ENCODE measurements around a stretch of chr11.

DNA sequence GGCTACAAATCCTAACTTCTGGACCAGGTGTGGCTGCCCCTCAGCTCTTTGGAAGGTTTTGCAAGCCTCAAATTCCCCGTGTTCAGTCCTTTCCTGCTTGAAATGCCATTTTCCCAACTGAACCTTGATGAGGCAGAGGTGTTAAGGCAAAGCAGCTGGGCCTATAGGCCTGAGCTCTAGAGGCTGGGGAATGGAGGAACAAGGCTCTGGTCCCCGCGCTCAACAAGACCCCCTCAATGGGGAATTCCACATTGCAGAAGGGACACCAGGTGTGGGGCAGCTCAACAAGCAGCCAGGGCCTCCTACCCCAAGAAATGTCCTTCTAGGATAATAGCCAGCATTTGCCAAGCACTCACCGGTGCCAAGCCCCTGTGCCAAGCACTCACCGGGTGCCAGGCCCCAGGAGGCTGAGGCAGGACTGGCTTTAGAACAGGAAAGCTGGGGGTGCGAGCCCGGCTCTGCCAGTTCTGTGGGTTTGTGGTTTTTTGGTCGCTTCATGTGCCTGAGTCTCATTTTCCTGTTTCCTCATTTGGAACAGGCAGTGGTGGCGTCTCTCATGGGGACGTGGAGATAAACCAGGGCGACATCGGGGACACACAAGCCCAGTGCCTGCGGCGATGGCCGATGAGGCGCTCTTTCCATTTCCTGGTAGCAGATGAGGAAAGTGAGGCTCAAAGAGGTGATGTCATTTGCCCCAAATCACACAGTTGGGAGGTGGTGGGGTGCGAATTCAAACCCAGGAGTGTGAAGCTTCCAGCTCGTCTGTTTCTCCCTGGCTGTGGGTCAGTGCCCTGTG is 20.7 kb upstream of the CHKA start:
- RRBS: 81% methylated on average over 3 of the region's 18 CpGs

DNA sequence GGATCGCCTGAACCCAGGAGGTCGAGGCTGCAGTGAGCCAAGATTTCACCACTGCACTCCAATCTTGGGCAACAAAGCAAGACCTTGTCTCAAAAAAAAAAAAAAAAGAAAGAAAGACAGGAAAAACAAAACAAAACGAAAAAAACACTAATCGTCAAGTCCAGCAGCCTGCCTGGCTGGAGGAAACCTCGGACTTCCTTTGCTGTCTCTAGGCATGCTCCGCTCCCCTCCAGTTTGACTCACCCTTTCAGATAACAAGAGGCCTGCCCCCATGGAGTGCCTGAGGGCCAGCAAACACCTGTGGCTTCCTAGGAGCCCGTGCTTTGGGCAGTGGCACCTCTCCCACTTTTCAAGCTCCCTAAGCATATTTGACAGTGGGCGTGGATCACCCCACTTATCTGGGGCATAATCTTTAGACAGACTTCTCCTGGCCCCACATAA is 28.9 kb upstream of the CHKA start:
- RRBS: no CpG with 5 or more reads among the region's 8 CpGs

GRCh38 chr11:68166165-68167066 is 45.2 kb upstream of the CHKA start:
- RRBS: no CpG with 5 or more reads among the region's 7 CpGs

DNA sequence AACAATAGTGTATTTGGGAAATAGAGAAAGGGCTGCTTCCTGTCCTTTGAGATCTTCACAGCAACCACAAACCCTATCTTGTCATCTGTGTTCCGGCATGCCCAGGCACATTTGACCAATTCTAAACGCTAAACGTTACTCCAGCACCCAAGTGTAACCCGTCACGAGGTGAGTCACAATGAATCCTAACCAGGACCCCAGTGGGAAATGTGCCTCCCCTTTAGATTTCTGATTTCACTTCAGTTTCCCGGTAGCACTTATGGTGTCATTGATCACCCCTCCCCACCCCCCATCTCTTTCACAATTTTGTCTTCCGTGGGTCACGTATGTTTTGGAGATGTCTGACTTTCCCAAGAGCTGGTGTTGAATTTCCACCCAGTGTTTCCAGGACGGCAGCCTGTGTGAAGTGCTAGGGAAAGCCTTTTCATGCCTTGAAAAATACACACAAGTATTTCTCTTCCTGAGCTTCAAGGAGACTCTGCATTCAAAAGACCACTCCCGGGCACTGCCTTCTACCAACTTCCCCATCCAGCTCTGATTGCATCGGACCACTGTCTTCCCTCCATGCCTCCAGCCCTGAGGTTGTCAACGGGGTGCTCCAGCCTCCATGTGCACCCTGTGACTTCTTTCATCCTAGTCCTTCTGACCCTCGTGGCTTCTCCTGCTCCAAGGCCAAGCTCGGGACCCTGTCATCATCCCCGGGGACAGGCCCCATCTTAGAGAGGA is 10.6 kb upstream of the C11orf24 start:
- RRBS: no CpG with 5 or more reads among the region's 15 CpGs

DNA sequence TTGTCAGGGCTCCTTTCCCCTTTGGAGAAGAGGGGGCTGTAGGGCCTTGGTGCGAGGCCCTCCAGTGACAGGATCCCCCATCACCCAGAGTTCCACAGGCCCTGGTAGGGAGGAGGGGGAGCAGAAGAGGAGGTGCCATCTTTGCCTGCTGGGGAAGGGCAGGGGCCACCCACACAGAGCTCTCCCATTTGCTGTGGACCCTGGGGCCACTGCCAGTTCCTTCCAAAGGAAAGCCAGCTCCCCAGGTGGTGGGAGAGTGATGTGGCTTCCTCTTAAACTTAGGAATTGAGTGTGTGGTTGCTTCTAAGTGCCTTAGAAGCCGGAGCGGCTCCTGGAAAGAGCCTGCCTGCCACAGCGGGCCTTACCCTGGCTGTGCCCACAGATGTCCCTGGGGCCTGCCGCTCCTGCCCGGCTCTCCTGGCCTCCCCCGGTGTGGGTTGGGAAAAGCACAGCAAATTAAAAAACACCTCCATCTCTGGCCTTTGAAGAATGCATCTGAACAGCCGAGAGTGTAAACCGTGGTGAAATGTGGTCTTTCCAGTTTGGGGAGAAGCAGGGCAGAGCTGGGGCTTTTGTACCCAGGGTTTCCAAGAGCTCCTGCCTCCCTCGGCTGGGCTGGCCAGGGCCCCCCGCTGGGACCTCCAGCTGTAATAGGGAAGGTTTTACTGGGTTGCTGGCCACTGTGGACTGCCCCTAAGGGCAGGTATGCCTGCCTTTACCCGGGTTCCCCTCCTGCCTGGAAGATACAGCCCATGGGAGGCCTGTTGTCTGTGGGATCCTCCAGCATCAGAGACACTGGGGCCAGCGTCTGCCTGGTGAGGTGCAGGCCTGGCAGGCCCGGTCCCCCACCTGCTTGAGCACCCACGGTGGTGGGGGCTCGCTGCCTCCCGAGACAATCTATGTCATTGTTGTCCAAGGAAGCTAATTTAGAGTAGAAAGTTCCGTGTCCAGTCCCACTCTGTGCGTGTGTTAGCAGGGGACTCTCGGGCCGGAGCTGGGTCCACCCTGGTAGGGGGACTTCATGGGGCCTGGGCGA is 30.2 kb downstream of the LRP5 start:
- RRBS: 23% methylated on average over 4 of the region's 22 CpGs

- RRBS: no CpG with 5 or more reads among the region's 30 CpGs
Observed at GRCh38 chr11:68380344-68381091, 68.1 kb downstream of the LRP5 start.

DNA sequence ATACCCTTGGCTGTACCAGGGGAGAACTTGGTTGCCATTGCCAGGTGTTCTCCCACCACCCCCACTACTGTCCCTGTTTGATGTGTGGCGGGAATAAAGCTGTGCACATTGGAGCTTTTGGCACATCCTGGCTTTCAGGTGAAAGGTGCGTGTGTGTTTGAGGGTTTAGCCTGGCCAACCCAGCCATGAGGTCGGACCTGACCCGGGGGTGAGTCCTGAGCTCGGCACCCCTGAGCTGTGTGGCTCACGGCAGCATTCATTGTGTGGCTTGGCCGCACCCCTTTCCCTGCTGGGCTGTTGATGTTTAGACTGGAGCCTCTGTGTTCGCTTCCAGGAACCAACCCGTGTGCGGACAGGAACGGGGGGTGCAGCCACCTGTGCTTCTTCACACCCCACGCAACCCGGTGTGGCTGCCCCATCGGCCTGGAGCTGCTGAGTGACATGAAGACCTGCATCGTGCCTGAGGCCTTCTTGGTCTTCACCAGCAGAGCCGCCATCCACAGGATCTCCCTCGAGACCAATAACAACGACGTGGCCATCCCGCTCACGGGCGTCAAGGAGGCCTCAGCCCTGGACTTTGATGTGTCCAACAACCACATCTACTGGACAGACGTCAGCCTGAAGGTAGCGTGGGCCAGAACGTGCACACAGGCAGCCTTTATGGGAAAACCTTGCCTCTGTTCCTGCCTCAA is 54.2 kb upstream of the PPP6R3 start:
- RRBS: no CpG with 5 or more reads among the region's 25 CpGs

DNA sequence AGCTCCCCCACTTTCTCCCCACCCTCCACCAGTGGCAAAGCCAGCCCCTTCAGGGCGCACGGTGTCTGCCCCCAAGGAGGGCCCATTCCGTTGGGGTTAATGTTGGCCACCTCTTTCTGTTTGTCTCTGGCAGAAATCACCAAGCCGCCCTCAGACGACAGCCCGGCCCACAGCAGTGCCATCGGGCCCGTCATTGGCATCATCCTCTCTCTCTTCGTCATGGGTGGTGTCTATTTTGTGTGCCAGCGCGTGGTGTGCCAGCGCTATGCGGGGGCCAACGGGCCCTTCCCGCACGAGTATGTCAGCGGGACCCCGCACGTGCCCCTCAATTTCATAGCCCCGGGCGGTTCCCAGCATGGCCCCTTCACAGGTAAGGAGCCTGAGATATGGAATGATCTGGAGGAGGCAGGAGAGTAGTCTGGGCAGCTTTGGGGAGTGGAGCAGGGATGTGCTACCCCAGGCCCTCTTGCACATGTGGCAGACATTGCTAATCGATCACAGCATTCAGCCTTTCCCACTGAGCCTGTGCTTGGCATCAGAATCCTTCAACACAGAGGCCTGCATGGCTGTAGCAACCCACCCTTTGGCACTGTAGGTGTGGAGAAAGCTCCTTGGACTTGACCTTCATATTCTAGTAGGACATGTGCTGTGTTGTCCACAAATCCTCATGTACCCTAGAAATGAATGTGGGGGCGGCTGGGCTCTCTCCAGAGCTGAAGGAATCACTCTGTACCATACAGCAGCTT is 22.1 kb upstream of the PPP6R3 start:
- RRBS: no CpG with 5 or more reads among the region's 23 CpGs

GRCh38 chr11:68446081-68446905 is 14.3 kb upstream of the PPP6R3 start:
- RRBS: no CpG with 5 or more reads among the region's 23 CpGs

GRCh38 chr11:68890695-68891677 is 12.6 kb downstream of the MRPL21 start:
- RRBS: 100% methylated on average over 4 of the region's 30 CpGs

GRCh38 chr11:69008600-69009212 is 4.3 kb downstream of the MRGPRF start:
- RRBS: 3% methylated on average over 4 of the region's 17 CpGs

DNA sequence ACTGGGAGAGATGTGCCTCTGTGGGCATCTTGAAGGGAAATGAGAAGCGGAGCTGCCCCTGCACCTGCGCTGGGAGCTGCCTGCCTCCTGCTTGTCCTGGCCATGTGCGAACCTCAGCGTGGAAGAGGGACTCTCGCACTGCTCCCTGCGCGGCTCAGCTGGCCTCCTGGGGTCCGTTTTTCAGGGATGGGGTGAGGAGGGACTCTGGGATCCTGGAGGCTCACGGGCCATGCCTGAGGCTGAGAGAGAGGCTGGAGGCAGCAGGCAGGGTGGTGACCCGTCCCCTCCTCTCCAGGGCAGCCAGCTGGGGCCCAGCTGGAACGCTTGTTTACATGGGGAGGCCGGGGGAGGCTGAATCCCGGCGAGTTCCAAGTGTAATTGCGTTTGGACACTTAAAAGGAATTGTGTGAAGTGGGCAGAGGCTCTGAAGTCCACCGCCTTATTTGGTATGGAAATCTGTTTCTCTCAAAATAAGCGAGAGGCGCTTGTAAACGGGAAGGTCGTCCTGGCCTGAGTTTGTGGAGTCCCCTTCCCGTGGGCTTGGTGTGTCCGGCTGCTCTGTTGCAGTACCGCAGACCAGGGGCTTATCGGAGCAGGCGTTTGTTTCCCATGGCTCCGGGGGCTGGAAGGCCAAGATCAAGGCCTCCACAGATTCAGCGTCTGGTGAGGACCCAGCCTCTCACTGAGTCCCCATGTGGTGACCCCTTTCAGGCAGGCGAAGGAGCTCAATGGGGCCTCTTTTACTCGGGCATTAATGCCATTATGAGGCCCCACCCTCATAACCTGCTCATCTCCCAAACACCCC is 1.3 kb upstream of the MRGPRF start:
- RRBS: 17% methylated on average over 5 of the region's 29 CpGs

- RRBS: no CpG with 5 or more reads among the region's 6 CpGs
Observed at GRCh38 chr11:69161299-69162251, 5.8 kb downstream of the SMIM38 start.

DNA sequence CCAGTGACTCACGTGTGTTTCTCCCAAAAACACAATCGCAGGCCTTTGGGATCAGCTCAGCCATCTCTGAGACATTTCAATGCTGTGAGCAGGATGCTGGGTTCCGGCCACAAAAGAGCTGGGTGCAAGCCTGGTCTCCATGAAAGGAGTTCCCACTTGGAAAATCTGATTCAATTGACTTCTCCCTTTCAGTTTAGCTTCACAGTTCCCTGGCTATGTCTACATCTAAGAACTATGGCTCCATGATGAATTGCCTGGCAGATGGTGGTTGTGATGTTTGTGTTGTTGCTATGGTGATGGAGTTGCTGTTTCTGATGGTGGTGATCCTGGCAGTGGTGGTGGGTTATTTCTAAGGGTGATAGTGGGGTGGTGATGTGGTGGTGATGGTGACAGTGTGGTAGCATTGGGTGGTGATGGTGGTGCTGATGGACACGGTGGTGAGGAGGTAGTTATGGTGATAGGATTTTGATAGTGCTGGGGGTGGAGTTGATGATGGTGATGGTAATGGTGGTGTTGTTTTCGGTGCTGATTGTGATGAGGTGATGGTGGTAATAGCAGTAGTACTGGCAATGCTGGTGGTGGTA is 28.1 kb downstream of the MYEOV start:
- RRBS: no CpG with 5 or more reads among the region's 5 CpGs

DNA sequence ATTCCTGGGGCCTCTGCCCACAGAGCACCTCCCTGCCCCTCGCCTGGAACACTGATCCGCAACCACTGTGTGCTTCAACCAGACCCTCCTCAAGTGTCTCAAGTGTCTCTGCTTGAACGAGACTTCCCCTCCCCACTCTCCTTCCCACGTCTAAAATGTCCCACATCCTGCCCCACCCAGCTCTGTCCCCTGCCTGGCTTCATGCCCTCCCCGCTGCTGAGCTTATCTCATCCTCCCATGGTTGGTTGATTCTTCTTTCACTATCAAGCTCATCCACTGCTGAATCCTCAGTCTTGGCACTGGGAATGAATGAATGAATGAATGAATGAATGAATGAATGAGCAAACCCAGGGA is 115.9 kb downstream of the MYEOV start:
- RRBS: no CpG with 5 or more reads among the region's 5 CpGs

GRCh38 chr11:69636994-69637612 is 3.9 kb upstream of the CCND1 start:
- RRBS: 5% methylated on average over 7 of the region's 53 CpGs

DNA sequence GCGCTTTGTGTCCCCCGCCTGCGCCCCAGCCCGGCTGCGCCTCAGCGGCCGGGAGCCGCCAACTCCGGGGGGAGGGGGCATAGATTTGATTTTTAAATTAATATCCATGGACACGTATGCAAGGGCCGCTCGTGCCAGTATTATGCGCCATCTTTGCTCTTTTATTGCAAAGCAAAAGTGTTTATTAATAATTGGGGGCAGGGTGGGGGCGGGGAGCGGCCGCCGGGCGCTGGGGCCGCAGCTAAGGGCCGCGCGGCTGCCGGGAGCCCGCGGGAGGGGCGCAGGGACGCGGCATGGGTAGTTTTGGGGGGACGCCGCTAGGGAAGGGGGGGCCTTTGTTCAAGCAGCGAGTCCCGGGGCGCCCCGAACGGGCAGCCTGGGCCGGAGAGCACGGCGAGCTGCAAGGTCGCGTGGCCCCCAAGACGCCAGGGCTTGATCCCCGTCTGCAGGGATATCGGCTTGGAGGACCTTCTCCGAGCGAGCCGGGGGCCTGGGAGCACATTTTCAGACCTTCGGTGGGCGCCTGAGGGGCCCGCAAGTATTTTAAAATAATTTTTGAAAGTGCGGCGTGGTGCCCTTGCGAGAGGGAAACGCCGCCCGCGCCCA is 967 bp downstream of the CCND1 start:
- RRBS: 2% methylated on average over 19 of the region's 56 CpGs

GRCh38 chr11:69658017-69658513 is 17.1 kb downstream of the LTO1 start:
- RRBS: no CpG with 5 or more reads among the region's 21 CpGs

DNA sequence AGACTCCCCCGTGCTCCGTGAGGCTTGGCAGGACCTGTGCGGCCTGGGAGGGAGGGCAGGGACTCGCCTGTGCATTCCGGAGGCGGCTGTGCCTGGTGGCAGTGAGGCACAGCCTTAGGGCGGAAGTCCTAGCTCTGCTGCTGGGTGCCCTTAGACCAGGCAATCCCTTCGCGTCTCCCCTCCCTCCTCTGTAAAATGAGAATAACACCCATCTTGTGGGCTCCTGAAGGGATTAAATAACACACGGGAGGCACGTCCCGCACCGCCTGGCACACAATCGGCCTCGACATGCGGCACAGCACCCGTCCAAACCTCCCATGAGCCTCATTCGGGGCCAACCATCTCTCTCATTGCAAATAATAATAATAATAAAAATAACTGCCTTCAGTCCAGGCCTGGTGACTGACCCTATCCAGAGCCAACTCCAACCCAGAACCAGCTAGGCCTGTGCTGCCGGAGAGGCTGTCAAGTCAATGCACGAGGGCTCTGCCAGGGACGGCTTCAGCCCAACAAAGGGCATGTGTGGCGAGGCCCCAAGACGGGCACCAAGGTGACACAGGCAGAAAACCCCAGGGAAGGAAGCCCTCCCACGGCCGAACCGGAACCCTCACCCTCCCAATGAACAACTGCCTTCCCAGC is 8.2 kb downstream of the LTO1 start:
- RRBS: no CpG with 5 or more reads among the region's 26 CpGs

DNA sequence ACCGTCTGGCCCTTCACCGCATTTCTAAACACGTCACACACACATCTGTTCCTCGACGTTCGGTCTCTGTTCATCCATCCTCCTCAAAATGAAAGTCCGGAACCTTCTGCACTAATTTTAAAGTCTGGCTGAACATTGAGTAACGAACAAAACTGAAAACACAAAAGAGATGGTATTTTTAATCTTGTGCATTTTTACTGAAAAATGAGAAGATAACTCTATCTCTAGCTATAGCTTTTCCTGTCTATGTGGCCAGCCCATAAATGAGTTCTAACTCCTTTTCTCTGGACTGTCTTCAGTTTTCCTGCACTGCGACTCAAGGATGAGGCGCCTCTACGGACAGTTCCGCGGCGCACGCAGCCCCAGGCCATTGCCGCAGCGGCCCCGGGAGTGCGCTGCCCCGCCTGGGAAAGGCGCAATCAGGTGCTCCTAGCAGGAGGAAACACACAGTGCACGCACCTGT is 7.7 kb downstream of the LTO1 start:
- RRBS: no CpG with 5 or more reads among the region's 22 CpGs